Diencephalon (tissue), 2 donors: ENCODE data around the genes PKD2 and NAP1L5.

DNA sequence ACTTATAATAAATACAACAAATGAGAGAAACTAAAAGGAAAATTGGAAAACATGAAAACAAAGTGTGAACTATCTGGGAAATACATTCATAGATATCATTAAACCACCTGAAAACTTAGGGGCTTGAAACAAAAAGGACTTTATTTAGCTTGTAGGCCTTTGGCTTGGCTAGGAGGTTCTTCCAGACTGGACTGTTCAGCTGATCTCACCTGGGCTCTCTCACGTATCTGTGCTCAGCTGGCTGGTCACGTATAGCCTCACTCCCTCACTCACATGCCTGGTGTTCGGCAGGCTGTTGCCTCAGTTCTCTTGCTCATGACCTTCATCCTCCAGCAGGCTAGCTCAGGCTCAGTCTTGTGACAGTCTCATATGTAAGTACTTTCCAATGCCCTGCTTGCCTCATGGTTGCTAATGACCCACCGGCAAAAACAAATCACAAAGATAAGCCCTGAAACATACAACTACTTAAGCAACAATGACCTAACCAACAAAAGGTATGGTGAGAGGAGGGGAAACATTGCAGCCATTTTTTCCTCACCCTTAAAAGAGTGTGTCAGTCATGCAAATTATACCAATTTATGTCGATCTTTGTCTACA lies 24.9 kb downstream of the MEPE start:
- RAMPAGE, long total RNA = no peak

DNA sequence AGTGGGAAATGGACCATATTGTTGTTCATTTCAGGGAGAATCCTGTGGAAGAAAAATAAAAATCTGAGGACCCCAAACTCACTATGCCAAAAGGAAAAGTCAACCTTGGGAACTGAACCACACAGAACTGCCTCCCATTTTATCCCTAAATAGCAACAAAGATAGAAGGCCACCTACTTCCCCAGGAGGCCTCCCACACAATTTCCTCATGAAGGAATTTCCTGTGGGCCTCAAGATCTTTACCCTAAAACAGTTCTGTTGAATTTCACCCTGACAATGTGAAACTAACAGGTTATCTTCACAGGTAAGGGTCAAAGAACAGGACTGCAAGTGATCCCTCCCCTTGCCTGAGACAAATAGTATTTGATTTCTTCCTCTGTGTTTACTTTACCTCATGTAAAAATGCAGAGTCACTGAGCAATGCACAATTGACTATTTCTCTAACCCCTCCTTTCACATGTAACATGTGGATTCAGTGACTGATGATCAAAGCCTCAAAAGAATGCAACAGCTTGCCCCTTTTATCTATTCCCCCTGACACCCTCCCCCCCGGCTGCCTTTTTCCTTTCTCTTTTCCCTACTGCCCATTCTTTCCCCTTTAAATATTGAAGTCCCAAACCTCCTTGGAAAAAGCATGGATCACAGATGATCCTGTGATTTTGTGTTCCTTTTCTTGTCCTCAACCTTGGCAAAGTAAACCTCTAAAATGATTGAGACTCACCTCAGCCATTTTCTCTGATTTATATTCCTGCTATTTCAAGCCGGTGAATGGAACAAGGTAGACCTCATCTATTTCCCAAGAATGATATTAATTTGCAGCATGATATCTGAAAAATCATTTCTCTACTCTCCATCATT lies 33.4 kb downstream of the MEPE start:
- RAMPAGE, long total RNA = no peak

GRCh38 chr4:87892213-87892790 lies 59.5 kb downstream of the MEPE start:
- RAMPAGE, long total RNA = no peak

GRCh38 chr4:87921678-87922563 lies 53.6 kb upstream of the SPP1 start:
- RAMPAGE, long total RNA = no peak

GRCh38 chr4:88007168-88007819 lies at the start of gene PKD2:
PKD2 (plus strand) TSS chr4:88007635.
- RAMPAGE, long total RNA = no peak

GRCh38 chr4:88027461-88028016 lies 20.1 kb downstream of the PKD2 start:
- RAMPAGE, long total RNA = no peak

- RAMPAGE, long total RNA = no peak
Observed at GRCh38 chr4:88046372-88047424, 39.3 kb downstream of the PKD2 start.

DNA sequence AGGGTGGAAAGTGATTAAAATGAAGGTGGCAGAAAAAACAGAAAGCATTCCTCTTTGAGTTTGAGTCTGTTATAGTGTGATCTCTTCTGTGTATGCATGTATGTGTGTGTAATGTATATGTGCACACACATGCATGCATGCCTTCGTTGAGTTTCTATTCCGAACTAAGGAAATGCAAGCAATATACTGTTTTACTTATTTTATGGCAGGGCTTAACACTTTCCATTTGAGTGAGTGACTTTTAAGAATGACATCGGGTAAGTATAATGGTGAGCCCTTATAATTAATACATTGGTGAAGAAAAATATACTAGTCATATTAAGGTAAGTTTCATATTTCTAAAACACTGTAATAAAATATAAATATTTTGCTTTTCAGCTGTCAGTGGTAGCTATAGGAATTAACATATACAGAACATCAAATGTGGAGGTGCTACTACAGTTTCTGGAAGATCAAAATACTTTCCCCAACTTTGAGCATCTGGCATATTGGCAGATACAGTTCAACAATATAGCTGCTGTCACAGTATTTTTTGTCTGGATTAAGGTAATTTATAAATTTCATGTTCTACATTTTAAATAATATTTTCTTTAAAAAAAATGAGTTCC lies 44.3 kb downstream of the PKD2 start:
- RAMPAGE, long total RNA = no peak

- RAMPAGE, long total RNA = no peak
Observed at GRCh38 chr4:88178187-88178906, 19.9 kb upstream of the ABCG2 start.

GRCh38 chr4:88320496-88321293 lies 36.3 kb upstream of the PPM1K start:
- RAMPAGE, long total RNA = no peak

GRCh38 chr4:88382538-88383195 lies 4.0 kb downstream of the HERC6 start:
- RAMPAGE, long total RNA = no peak

- RAMPAGE, long total RNA = no peak
Observed at GRCh38 chr4:88455269-88455863, 1.6 kb upstream of the HERC5 start.

DNA sequence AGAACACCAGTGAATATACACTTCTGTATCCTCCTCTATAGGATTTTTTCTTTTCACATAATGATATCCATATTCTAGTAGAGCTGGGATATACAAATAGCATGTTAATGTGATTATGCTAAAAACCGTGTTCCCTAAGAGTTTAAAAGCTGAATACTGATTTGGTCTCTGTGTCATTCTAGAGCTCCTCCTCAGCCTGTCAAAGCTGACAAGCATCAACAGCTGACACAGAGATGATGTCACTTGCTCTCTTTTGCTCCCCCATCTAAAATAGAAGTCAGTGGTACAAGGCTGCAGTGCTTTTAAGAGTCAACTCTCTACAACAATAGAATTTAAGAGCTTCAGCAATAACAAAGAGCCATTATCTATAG lies 17.1 kb upstream of the HERC3 start:
- RAMPAGE, long total RNA = no peak

DNA sequence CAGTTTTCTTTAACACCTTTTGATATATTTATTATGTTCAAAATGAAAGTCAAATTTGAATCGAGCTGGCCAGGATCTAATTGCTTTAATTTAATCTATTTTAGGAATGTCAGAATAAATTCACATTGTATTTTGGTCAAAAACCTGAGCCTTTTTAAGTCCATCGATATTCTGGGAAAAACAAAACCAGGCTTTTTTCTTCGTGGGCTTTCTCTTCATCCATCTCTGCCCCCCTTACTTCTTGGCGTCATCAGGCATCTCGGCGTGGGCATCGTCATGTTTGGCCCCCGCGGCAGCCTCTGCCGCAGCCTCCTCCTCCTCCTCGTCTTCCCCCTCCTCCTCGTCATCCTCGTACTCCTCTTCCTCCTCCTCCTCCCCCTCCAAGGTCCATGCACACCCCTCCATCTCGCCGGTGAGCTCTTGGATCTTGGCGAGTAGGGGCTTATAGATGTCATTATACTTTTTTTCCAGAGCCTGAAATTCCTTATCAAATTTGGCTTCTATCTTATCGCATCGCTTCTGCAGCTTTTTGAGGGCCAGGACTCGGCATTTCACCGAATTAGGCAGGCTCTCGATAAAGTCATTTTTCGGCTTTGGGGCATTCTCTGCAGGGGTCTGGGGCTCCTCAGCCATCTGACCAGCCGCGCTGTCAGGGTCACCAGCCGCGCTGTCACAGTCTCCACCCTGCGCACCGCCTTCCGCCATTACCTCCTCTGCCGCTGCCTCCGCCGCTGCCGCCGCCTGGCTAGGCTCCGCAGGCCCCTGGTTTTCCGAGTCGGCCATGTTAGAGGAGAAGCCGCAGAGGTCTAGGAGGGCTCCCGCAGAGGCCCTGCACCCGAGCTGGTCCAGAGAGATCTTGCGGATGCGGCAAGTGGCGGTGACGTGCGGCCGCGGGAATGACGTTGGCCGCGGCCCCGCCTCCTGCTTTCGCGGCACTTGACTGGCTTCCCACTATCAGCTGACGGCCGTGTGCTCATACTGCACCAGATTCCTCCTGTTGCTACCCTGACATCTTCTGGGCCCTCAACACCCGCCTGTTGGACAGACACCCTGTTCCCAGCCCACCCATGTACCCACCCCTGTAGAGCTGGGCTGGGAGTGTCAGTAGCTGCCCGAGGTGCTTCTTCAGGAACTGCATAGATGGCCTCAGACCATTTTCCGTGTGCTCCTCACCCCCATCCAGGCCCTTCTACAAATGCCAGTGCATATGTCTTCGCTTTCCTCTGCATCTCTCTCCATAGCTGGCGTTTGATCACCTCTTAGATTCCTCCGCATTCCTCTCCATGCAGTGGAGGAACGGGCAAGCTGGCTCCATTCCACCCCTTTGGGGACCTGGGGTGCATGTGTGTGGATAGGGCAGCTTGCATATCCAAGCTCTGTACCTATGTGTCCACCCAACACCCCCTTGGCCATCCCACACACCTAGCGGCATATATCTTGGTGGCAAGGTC lies at the start of gene NAP1L5:
NAP1L5 (minus strand) TSS at position 858 of the 1,451 bp plus-strand sequence.
- RAMPAGE, long total RNA = start-site peak on the minus strand centred at position 868 of the sequence, 123 bp wide, 5,738 and 3,706 reads in 2 replicates

DNA sequence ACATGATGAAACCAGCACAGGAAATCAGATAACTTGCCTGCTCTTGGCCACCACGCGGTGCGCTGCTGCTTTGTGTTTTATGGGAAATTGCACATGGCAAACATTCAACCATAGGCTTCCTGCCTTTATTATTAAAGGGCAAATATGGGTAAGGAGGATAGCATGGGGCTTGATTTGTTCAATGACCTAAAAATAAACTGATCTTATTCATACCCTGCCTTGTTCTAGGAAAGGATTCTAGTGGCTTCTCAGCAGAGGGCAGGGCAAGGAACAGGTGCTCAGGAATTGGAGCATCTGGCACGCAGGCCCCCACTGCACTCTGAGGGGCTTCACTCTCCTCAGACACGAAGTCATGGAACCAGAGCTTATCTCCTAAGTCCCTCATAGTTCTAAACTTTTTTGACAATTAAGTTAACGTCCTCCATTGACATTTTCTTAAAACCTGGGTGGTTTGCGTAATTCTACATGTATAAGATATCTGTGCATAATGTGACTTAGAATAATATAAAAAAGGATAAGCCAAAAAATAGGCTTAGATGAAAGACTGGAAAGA lies 31.8 kb upstream of the NAP1L5 start:
- RAMPAGE, long total RNA = no peak

GRCh38 chr4:88734518-88734941 lies 36.9 kb upstream of the NAP1L5 start:
- RAMPAGE, long total RNA = no peak

GRCh38 chr4:88758271-88758623 lies 60.6 kb upstream of the NAP1L5 start:
- RAMPAGE, long total RNA = no peak

- RAMPAGE, long total RNA = no peak
Observed at GRCh38 chr4:88928880-88929337, 128.1 kb downstream of the FAM13A start.

- RAMPAGE, long total RNA = no peak
Observed at GRCh38 chr4:89000787-89001507, 56.0 kb downstream of the FAM13A start.

DNA sequence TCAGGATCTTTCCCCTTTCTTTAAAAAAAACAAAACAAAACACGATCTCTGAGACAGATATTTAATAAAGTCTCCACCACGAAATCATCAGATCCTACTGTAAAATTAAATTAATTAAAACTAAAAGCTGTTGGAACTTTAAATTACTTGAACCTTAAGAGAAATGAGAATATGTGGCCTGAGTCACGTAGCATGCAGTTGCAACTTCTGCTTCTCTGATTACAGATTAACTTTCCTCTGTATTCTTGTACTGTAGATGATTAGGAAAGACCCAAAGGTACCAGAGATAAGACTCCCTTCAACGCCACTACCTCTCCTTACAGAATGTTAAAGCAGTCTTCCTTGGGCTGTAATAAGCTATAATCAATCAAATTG lies 47.9 kb downstream of the FAM13A start:
- RAMPAGE, long total RNA = no peak